Metastatic Liver Carcinoma in the Adrenal Gland (tissue), 2 donors: ENCODE measurements around the genes SLC22A9 and PLAAT4.

DNA sequence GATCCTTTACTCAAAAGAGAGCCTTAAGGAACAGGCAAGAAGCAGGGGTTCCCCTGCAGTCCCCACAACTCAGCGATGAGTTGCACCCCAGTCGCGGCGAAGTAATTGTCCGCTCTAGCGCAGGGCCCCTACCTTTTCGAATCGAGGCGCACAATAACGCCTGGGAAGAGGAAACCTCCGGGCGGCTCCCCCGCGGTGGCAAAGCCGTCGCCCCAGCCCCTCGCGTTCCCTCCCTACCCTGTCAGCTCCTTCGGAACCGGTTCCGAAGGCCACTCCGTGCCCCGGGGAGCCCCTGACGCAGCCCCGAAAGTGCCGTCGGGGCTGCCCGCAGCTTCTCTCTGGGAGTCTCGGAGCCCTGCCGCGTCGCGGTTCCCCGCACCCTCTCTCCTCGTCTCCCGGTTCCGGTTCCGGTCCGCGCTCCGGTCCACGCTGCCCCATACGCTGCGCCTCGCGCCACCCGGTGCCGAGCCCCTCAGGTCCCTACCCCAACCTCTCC is 726 bp downstream of the MTA2 start:
- PRO-cap, 2 experiments = no peak in any of the 2 experiments

- PRO-cap, 2 experiments = no peak in any of the 2 experiments
These were observed 537 bp downstream of the EML3 start for GRCh38 chr11:62612064-62612411.

- PRO-cap, 2 experiments = no peak in any of the 2 experiments
These were observed 445 bp upstream of the UQCC3 start for GRCh38 chr11:62670948-62671507.

GRCh38 chr11:62690983-62691586 is 1.8 kb upstream of the LRRN4CL start:
- PRO-cap, 2 experiments = no peak in any of the 2 experiments

DNA sequence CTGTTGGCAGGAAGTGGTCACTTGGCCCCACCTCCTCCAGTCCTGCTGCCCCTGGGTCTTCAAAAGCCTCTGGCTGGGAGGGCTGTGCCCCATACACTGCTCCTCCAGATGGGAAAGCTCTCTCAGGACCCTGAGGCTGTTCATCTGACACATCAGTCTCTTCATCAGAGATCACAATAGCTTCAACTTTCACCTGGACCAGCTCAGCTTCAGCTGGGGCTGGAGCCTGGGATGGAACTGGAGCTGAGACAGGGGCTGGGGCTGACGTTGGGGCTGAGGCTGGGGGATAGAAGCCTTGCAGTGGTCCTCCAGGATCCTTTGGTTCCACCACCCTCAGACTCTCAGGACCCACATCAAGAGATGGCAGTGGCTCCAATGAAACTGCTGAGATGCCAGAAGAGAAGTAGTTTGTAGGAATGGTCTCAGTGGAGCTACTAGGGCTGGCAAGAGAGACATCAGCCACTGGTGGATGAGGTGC is 1.4 kb downstream of the ZBTB3 start:
- PRO-cap, 2 experiments = no peak in any of the 2 experiments

GRCh38 chr11:62790385-62791069 is 1.3 kb downstream of the TMEM223 start:
- PRO-cap, 2 experiments = no peak in any of the 2 experiments

DNA sequence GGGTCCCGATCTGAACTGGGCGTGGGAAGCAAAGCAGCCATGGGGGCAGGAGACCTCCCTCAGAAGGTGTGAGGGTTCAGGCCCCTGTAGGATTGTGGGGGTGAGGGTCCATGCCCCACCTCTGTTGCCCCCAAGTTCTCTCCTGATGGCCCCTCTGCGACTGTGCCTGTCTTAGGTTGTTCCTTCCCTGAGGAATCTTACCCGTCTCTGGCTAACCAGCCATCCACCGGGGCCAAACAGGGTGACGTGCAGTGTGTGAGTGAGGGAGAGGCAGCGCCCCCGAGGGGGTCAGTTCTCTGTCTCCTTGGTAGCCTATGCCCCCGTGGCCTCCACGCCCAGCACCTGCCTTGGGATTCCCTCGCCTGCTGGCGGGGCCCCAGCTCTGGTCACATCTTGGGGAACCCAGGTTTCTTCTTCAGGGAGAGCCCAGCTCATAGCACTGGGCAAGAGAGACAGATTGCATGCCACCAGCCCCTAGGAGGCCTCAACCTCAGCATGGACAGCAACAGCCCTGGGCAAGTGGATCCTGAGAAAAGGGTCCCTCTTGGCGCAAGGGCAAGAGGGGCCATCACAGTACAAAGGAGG is 5.8 kb downstream of the NXF1 start:
- PRO-cap, 2 experiments = no peak in any of the 2 experiments

GRCh38 chr11:62854180-62854571 is 14.8 kb upstream of the WDR74 start:
- PRO-cap, 2 experiments = no peak in any of the 2 experiments

DNA sequence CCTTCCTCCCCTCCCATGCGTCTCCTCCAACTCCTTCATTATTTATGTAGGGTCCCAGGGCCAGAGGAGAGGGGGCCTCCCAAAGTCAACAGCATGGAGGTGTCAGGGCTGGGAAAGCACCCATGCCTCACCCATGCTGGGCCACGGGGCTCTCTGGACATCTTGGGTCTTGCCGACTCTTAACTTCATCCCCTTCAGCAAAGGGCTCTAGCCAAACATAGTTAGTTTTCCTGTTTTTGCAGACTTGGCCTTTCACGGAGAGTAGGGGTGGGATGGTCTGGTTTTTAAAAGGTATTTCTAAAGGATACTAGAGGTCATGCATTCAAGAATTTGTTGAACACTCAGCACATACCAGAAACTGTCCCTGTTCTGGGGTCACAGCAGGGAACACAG is 8.2 kb downstream of the SLC3A2 start:
- PRO-cap, 2 experiments = no peak in any of the 2 experiments

DNA sequence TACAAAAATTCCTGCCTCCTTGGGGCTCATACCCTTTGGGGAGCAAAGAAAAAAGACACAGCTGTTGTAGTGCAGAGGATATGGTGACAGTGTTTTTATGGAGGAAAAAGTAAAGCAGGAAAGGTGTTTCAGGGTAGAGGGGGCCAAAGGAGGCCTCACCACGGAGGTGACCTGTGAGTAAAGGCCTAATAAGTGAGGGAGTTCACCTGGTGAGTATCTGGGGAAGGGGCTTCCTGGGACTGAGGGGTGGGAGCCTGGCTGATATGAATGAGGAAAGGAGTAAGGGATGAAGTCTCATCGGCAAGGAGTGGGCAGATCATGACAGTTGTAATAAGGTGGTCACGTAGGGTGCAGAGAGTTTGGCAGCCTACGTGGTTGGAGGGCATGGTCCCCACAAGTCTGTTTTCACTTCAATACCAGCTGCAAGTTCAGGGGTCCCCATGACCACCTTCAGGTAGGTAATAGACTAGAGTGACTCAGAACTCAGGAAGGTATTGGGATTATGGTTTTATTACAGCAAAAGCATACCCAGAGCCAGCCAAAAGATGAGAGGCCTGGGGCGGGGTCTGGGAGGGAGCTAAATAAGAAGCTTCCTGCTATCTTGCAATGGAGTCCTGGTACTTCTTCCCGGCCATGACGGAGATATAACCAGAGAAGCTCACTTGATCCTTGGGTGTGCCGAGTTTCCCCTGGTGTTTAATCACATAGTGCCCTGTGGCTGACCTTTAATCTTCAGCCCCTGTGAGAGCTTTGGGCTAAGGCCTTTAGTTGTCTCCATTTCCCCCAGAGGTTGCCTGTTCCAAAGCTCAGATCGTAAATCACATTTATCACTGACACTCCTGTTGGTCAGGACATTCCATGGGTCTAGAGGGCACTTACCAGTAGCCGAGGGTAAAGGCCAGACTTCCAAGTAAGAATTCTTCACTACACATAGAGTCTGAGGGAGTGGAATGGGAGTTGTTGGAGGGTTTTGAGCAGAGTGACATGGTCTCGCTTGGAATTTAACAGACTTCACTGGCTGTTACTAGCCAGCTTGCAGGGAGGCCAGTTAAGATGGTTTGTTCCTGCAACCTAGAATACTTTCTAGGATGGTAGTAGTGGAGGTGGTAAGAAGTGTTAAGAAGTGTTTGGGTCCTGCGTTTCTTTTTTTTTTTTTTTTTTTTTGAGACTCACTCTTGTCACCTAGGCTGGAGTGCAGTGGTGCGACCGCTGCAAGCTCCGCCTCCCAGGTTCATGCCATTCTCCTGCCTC is 9.0 kb downstream of the SLC3A2 start:
- PRO-cap, 2 experiments = no peak in any of the 2 experiments

GRCh38 chr11:62926122-62926594 is 5.0 kb upstream of the CHRM1 start:
- PRO-cap, 2 experiments = no peak in any of the 2 experiments

- PRO-cap, 2 experiments = peak in 2 of 2 experiments; most common plus-strand start chr11:63247915 (in 2)
These were observed 4.3 kb upstream of the SLC22A25 start for GRCh38 chr11:63247543-63248170.

DNA sequence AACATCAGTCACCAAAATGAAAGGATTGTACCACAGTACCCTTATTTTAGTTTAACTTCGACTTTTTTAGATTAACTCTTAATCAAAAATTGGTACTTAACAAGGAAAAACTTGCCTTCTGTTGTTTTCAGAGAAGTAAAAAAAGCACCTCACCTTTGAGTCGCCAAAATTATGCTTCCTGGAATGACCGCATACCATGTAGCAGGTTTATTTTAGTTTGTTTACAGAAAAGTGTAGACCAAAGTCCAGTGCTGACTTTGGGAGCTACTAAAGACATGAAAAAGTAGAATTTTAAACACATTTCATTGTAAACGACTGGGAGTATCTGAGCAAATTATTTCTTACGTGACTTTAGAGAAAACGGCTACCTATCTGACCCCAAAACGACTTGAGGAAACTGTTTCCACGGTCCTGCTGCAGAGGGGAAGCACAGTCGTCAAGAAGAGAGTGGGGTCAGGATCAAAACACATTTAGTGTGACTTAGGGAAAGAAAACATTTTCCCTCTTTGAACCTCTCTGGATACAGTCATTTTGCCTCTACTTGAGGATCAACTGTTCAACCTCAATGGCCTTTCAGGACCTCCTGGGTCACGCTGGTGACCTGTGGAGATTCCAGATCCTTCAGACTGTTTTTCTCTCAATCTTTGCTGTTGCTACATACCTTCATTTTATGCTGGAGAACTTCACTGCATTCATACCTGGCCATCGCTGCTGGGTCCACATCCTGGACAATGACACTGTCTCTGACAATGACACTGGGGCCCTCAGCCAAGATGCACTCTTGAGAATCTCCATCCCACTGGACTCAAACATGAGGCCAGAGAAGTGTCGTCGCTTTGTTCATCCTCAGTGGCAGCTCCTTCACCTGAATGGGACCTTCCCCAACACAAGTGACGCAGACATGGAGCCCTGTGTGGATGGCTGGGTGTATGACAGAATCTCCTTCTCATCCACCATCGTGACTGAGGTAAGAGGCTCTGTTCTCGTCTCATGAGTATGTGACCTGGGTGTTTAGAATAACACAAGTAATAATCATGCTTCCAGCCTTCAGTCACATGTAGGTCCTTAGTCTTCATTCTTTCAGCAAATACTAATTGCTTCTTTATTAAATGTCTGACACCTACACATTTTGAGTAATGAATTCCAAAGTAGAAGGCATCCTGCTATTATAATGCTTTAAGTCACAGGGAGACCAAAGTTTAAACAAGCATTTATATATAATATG is at the start of gene SLC22A9:
Gene SLC22A9 (plus strand): TSS at position 294 of the 1,225 bp plus-strand sequence.
- PRO-cap, 2 experiments = no peak in any of the 2 experiments

GRCh38 chr11:63488754-63489292 is 2.1 kb downstream of the PLAAT5 start:
- PRO-cap, 2 experiments = no peak in any of the 2 experiments

GRCh38 chr11:63491593-63492084 is 672 bp upstream of the PLAAT5 start:
- PRO-cap, 2 experiments = no peak in any of the 2 experiments

DNA sequence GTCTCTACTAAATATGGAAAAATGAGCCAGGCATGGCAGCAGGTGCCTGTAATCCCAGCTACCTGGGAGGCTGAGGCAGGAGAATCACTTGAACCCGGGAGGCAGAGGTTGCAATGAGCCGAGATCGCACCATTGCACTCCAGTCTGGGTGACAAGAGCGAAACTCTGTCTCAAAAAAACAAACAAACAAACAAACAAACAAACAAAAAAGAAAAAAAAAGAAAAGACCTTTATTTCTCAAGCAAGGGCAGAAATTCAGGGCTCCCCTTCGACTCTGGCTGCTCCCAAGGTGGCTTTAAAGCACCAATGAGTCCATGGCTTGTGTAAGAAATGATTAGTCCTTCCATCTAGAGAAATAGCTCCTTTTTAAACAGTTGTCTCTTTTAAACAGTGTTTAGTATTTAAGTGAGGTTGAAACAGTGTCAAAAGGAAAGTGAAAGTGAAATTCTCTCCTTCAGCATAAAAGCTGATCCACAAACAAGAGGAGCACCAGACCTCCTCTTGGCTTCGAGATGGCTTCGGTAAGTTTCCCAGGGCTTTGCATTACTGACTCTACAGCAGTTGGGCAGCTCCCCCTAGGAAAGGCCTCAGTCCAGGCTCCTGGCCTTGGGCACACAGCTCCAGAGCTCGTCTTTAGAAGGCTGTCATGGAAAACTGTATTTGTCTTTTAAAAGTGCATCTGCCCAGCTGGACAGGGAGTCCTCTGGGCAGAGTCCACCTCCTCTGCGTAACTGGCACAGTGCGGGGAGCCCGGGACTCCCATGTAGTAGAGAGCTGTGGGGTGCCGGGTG is at the start of gene PLAAT4:
Gene PLAAT4 (plus strand): TSS at position 452 of the 791 bp plus-strand sequence.
- PRO-cap, 2 experiments = no peak in any of the 2 experiments

DNA sequence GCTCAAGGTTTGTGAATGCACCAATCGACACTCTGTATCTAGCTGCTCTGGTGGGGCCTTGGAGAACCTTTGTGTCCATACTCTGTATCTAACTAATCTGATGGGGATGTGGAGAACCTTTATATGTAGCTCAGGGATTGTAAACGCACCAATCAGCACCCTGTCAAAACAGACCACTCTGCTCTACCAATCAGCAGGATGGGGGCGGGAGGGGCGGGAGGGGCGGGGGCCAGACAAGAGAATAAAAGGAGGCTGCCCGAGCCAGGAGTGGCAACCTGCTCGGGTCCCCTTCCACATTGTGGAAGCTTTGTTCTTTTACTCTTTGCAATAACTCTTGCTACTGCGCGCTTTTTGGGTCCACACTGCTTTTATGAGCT is 12.3 kb downstream of the PLAAT2 start:
- PRO-cap, 2 experiments = no peak in any of the 2 experiments

DNA sequence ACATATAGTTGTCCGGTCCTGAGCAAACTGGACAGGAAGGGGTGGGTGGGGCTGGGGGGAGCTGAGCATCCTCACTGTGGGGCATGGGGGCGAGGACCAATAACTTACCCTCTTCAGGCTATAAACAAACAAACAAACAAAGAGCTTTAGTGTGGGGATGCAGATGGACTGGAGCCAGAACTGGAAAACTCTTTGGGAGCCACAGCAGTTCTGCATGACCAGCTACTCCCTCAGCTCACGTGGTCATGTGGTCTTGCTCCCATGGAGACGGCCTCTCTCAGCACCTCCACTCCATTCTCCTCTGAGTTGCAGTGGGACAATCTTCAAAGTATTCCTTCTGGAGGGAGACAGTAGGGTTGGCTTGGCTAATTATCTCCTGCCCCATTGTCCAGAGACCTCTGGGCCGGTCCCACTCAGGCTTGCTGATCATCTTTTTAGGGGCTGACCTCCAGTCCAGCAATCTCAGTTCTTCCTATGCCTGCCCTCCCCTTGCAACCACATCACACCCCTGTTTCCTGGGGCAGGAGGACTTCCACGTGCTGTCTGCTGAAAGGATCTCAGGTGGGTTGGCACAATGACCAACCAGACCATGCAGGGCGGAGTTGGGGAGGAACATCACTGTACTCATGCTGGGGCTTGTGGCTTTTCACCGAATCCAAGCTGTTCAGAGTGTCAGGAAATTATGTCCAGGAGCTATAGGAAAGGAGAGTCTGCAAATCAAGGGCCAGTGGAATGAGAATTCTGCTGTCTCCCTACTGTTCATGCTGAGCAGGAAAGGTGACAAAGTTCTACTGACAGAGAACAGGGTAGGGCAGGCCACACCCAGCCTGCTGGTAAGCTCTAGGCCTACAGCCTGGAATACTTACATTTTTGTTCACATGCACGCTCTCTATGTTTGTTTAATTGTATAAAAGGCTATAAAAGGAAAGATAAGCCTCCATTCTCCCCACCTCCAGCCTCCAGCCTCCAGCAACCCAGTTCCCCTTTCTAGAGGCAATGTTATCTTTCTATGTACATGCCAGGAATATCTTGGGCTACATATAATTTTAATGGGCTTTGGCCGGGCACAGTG is 1.5 kb upstream of the PLAAT2 start:
- PRO-cap, 2 experiments = no peak in any of the 2 experiments

DNA sequence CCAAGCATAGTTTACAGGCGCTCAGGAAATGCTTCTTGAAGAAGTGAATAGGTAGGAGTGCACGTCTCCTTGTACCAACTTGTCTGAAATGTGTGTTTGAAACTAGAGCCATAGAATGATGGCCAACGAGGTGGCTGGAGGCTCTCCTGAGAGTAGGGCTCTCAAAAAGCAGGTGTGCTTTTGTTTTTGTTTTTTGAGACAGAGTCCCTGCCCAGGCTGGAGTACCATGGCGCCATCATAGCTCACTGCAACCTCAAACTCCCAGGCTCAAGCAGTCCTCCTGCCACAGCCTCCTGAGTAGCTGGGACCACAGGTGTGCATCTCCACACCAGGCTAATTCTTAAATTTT is 8.3 kb downstream of the SPINDOC start:
- PRO-cap, 2 experiments = no peak in any of the 2 experiments

- PRO-cap, 2 experiments = no peak in any of the 2 experiments
These were observed 1.1 kb upstream of the MARK2 start for GRCh38 chr11:63837747-63838293.